Subcutaneous preadipocyte (primary cell): Measurements from ENCODE around the genes TGFB1 and ERFL.

GRCh38 chr19:41310814-41311197, 834 bp downstream of the CCDC97 start:
- CAGE, long polyA plus RNA = no peak

DNA sequence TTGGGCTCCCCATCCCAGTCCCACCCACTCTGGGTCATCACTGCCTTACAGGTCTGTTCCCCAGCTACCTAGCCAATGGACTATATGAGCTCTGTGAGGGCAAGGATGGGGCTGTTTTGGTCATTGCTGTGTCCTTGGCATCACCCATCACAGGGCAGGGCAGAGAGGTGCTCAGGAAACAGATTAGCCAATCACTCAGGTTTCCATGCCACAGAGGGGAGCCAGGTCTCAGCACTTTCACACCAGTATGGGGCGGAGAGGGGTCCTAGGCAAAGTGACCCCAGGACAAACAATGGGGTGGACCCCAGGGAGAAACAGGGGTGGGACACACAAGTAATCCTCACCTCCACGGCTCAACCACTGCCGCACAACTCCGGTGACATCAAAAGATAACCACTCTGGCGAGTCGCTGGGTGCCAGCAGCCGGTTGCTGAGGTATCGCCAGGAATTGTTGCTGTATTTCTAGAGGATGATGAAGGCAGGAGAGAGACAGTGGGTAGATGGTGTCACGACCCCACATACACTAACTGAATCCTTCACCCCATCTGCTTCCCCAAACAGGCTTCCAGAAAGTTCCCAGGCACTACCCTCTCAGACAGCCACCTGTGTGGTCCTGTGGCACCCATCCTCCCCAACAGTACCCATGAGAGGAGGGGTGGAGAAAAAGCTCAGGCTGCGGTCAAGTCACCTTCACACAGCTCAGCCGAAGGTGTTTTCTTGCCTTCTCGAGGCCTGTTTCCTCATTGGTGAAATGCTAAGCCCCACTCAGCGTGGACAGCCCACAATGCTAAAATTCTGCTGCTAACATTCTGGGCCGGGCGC, 9.1 kb downstream of the TGFB1 start:
- CAGE, long polyA plus RNA = no peak

DNA sequence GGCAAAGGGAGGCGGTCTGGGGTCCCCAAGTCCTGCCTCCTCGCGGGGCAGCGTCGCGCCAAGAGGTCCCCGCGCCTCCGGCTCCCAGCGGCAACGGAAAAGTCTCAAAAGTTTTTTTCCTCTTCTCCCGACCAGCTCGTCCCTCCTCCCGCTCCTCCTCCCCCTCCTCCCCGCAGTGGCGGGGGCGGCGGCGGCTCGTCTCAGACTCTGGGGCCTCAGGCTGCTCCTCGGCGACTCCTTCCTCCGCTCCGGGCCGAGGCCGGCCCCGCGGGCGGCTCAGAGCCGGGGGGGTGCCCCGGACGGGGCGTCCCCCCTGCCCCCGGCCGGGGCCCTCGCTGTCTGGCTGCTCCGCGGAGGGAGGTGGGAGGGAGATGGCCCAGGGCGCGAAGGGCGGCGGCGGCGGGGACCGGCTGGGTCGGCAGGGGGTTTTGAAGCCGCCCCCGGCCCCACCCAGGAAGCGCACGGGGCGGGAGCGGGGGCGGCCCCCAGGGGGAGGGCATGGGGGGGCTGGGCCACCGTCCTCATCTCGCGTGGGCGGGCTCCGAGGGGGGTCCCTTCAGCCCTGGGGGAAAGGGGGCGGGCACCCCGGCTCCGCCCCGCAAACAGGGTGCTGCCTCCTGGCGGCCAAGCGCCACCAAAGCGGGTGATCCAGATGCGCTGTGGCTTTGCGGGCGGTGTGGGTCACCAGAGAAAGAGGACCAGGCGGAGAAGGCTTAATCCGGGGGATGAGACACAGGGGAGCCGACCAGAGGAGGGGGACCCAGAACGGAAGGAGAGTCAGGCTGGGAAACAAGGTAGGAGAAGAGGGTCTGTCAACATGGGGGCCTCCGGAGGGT, at the start of gene TGFB1:
Gene TGFB1 (minus strand): TSS at position 401 of the 836 bp plus-strand sequence.
- CAGE, long polyA plus RNA = no peak

GRCh38 chr19:41420329-41421164, 6.6 kb downstream of the B3GNT8 start:
- CAGE, long polyA plus RNA = no peak

- CAGE, long polyA plus RNA = no peak
These were observed 4.4 kb downstream of the B3GNT8 start for GRCh38 chr19:41422779-41423211.

DNA sequence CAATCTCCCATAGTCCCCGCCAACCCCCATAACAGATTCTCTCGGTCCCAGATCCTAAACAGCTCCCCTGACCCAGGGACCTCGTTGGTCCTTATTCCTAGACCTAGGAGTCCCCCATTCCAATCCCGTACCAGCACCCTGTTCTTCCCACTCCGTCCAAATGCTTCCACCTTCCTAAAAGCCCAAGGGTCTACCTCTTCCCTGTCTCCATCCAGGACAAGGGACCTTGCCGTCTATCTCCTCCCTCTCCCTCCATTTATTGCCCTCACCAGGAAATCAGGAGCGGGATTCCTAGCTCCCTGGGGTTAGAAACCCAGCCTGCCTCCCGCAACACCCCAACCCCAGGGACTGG, 293 bp downstream of the B3GNT8 start:
- CAGE, long polyA plus RNA = no peak

GRCh38 chr19:41479614-41480202, 36.8 kb downstream of the ERICH4 start:
- CAGE, long polyA plus RNA = no peak

GRCh38 chr19:41521170-41521841, 54.7 kb upstream of the CEACAM21 start:
- CAGE, long polyA plus RNA = no peak

DNA sequence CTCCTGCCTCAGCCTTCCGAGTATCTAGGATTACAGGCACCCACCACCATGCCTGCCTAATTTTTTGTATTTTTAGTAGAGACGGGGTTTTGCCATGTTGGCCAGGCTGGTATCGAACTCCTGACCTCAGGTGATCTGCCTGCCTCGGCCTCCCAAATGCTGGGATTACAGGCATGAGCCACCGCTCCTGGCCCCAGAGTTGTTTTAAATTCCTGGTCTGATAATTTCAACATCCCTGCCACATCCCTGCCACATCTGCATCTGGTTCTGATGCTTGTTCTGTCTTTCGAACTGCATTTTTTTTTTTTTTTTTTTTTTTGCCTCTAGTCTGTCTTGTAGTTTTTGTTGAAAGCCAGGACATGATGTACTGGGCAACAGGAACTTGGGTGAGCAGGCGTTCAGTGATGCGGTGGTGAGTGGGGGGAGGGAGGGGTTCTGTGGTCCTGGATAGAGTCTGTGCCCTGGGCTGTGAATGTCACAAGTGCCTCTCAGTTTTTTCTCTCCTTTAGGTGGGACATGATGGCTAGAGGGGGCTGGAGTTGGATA, 3.7 kb downstream of the CEACAM4 start:
- CAGE, long polyA plus RNA = no peak

DNA sequence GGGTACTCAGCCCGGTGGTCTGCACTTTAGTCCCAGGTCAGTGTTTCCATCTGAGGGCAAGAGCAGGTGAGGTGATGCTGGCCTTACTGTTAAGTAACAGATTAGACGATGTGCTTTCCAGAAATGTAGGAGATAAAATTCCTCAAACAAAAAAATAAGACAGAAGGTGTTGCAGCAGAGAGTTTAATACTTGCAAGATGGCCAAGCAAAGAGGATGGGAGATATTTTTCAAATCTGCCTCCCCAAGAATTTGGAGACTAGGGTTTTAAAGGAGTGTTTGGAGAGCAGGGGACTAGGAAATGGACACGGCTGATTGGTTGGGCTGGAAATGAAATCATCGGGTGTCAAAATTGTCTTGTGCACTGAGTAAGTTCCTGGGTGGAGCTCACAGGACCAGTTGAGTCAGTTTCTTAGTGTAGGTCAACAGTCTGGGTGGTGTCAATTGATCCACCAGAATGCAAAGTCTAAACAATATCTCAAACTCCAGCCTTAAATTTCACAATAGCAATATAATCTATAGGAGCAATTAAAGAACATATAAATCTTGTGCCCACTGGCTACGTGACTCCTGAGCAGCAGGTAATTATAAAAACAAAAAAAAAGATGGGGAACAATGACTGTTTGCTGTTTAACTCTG, 22.9 kb upstream of the CEACAM4 start:
- CAGE, long polyA plus RNA = no peak

DNA sequence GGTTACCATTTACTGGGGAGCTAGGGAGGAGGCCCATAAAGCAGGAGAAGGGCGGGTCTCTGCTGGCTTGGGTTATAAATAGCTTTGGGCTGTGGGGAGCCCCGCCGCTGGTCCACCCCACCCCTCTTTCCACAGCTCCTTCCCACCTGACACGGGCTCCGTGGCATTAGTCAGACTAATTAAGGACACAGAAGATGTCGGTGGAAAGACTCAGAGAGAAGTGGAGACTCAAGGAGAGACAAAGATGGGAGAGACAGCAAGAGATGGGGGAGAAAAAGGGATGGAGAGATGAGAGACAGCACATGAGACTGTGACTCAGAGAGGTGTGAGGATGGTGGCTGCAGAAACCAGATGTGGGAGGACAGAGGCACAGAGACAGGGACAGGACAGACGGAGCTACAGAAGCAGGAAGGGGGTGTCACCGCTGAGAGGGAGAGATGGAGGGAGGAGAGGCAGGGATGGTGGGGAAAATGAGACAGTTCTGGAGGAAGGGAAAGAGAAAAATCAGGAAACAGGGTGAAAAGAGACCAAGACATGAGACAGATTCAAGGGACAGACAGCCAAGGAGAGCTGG, 3.9 kb downstream of the ARHGEF1 start:
- CAGE, long polyA plus RNA = no peak

DNA sequence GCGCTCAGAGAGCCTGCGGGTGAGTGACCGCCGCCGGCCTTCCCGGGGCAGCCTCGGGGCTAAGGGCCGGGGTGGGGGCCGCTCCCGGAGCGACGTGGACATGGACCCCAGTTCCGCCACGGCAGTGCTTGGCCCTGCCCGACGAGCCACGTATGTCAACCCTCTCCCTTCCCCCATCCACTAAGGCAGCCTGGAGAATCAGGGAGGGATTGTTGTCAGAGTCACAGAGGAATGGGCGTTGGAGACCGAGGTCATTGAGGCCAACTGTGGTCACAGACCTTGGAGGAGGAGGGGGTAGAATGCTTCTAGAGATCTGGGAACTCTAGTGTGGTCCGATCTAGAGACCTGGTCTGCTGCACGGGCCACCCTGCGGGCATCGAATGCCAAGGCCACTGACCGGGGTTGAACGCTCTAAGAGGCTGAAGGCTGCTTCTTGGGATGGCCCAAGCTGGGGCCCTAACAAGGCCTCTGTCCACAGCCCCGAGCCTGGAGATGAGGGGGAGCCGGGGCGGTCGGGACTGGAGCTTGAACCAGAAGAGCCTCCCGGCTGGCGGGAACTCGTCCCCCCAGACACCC, 15.1 kb downstream of the ARHGEF1 start:
- CAGE, long polyA plus RNA = no peak

GRCh38 chr19:41904196-41905380, 21.6 kb downstream of the ARHGEF1 start:
- CAGE, long polyA plus RNA = no peak

DNA sequence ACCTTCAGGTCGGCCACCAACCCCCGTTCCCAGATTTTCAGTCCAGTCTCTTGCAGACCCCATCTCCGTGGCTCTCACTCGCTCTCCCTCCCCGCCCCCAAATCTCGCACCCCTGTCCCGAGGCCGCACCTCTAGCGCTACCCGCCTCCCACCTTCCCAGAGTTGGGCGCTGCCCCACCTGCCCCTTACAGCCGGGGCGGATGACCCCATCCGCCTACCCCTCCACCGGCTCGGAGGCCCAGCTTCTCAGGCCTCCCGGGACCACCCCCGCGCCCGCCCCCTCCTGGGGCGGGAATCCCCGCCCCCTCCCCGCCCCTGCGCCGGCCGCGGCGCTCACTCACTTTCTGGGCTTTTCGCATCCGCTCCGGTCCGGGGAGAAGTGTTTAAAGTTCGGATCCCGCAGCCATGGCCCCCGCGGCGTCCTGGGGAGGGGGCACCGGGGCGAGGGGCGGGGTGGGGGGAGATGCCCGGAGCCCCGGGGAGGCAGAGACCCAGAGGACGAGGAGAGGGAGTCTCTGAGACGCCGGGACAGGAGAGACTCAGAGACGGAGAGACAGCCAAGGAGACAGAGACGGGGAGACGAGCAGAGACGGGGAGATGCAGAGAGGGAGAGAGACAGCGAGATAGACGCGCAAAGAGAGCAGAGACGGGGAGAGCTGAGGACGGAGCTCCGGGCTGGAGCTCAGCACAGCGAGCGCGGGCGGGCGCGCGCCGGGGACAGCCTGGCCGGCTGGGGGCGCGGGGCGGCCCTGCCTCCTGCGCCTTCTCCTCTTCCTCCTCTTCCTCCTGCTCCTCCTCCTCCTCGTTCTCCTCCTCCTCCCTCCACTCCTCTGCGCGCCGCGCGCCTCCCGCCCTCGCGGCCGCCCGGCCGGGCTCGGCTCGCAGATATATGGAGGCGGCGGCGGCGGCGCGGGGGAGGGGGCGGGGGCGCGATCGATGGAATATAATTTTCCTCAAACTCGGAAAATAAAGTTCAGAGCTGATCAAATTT, at the start of gene ERFL:
Gene ERFL (minus strand): TSS at position 751 of the 991 bp plus-strand sequence.
- CAGE, long polyA plus RNA = no peak

- CAGE, long polyA plus RNA = no peak
These were observed 1.3 kb downstream of the RABAC1 start for GRCh38 chr19:41957790-41958192.

DNA sequence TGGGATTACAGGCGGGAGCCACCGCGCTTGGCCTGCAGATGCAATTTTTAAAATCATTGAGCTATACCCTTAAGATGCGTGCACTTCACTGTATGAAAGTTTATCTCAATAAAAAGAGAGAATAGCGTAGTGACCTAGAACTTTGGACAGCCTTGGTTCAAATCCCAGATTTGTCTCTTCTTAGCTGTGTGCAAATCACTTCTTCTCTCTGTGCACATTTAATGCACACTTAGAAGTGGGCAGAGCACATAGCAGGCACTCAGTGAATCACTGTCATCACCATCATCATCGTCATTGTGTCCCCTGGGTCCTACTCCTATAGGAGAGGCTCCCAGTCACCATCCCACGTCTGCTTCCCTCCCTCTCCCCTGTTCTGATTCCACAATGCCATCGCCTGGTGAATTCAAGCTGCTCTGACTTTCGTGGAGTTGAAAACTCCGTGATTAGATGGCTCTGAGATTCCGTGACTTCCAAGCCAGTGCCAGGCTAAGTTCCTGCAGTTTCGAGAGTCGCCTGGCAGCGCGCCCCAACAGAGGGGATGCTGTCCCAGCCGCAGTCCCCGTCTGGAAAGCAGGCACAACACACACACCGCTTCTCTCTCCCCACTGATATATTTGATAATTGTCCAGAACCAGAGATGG, 7.0 kb upstream of the RABAC1 start:
- CAGE, long polyA plus RNA = no peak

DNA sequence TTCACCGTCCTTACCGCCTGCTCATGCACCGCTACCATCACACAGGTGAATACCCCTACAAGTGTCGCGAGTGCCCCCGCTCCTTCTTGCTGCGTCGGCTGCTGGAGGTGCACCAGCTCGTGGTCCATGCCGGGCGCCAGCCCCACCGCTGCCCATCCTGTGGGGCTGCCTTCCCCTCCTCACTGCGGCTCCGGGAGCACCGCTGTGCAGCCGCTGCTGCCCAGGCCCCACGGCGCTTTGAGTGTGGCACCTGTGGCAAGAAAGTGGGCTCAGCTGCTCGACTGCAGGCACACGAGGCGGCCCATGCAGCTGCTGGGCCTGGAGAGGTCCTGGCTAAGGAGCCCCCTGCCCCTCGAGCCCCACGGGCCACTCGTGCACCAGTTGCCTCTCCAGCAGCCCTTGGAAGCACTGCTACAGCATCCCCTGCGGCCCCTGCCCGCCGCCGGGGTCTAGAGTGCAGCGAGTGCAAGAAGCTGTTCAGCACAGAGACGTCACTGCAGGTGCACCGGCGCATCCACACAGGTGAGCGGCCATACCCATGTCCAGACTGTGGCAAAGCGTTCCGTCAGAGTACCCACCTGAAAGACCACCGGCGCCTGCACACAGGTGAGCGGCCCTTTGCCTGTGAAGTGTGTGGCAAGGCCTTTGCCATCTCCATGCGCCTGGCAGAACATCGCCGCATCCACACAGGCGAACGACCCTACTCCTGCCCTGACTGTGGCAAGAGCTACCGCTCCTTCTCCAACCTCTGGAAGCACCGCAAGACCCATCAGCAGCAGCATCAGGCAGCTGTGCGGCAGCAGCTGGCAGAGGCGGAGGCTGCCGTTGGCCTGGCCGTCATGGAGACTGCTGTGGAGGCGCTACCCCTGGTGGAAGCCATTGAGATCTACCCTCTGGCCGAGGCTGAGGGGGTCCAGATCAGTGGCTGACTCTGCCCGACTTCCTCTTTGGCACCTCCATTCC, 4.7 kb downstream of the ZNF574 start:
- CAGE, long polyA plus RNA = no peak

DNA sequence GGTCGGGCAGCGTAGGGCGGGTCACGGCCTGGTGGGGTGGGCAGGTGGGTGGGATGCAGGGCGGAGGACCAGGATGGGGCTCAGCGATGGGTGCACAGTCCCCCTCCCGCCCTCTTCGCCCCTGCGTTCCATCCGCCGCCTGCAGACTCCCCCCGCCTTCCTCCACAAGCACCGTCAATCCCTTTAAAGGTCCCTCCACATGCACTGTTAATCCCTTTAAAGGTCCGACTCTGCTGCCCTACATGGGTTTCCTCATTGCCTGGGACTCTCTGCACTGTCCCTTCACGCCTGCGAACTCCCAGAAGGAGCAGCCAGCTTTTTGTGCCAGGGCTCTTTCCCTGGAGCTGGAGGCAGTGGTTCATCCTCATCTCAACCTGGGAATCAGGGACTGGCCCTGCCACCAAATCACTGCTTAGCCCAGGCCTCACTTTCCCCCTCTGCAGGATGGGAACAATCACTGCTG, 20.3 kb downstream of the ZNF574 start:
- CAGE, long polyA plus RNA = no peak

GRCh38 chr19:42176556-42177654, 40.6 kb downstream of the DEDD2 start:
- CAGE, long polyA plus RNA = no peak

- CAGE, long polyA plus RNA = no peak
These were observed 8.6 kb downstream of the GSK3A start for GRCh38 chr19:42233578-42234461.